Measurements from ENCODE around the genes TP53, CYB5D1 and CHD3.

GRCh38 chr17:7585639-7586229 is 2.1 kb downstream of the MPDU1 start:
- RRBS, result no CpG with 5 or more reads among the region's 5 CpGs

- RRBS, result 98% methylated on average over 8 of the region's 38 CpGs
Observed at GRCh38 chr17:7588526-7589275, 1.2 kb downstream of the SOX15 start.

DNA sequence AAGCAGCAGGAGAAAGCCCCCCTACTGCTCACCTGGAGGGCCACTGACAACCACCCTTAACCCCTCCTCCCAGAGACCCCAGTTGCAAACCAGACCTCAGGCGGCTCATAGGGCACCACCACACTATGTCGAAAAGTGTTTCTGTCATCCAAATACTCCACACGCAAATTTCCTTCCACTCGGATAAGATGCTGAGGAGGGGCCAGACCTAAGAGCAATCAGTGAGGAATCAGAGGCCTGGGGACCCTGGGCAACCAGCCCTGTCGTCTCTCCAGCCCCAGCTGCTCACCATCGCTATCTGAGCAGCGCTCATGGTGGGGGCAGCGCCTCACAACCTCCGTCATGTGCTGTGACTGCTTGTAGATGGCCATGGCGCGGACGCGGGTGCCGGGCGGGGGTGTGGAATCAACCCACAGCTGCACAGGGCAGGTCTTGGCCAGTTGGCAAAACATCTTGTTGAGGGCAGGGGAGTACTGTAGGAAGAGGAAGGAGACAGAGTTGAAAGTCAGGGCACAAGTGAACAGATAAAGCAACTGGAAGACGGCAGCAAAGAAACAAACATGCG is 12.4 kb downstream of the TP53 start:
- RRBS, result no CpG with 5 or more reads among the region's 17 CpGs

- RRBS, result 10% methylated on average over 2 of the region's 24 CpGs
Observed at GRCh38 chr17:7686362-7687037, 790 bp downstream of the TP53 start.

DNA sequence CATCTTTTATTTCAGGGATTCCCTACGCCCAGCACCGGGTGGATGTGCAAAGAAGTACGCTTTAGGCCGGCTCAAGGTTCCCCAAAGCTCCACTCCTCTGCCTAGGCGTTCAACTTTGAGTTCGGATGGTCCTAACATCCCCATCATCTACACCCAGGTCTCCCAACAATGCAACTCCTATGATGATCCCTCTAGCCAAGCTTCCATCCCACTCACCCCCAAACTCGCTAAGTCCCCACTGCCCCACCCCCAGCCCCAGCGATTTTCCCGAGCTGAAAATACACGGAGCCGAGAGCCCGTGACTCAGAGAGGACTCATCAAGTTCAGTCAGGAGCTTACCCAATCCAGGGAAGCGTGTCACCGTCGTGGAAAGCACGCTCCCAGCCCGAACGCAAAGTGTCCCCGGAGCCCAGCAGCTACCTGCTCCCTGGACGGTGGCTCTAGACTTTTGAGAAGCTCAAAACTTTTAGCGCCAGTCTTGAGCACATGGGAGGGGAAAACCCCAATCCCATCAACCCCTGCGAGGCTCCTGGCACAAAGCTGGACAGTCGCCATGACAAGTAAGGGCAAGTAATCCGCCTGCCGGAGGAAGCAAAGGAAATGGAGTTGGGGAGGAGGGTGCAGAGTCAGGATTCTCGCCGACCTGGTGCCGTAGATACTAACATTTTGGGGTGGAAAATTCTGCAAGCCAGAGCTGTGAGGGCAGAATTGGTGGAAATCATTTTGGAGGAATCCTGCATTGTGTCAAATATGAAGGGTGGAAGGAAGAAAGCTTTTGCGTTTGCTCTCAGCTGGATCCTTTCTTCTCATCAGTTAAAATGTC is at the start of gene TP53:
Gene TP53, minus strand, starts transcription at position 453 of the 823 bp plus-strand sequence.
- RRBS, result no CpG with 5 or more reads among the region's 29 CpGs

DNA sequence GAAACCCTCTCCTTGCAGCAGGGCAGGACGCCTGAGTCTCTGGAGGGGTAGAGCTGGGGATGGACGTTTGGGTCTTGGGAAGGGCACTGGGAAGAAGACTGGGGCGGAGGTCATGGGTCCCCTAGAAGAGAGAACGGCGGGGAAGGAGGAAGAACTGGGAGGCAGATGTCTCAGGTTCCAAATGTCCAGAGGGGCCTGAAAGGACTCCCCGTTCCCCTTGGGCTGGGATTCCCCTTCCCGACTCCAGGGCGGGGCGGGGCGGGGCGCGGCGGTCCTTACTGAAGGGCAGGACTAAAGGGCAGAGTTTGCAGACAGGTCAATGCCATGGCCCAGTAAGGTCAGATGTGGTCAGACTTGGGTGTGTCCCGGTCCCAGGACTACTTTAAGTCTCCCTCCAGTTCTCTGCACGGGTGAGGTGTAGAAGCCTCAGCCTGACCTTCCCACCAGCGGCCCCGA is 396 bp downstream of the KDM6B start:
- RRBS, result no CpG with 5 or more reads among the region's 17 CpGs

- RRBS, result no CpG with 5 or more reads among the region's 33 CpGs
Observed at GRCh38 chr17:7834841-7835281, 844 bp downstream of the KDM6B start.

GRCh38 chr17:7857815-7858155 is at the start of gene CYB5D1:
Gene CYB5D1 (plus strand): TSS chr17:7858003.
- RRBS, result under 1% methylated on average over 11 of the region's 27 CpGs

- RRBS, result 3% methylated on average over 12 of the region's 42 CpGs
Observed at GRCh38 chr17:7885998-7887083, 2.2 kb upstream of the CHD3 start.

GRCh38 chr17:7888595-7888974 is at the start of gene CHD3:
Gene CHD3 (plus strand): TSS chr17:7888789.
- RRBS, result no CpG with 5 or more reads among the region's 9 CpGs

DNA sequence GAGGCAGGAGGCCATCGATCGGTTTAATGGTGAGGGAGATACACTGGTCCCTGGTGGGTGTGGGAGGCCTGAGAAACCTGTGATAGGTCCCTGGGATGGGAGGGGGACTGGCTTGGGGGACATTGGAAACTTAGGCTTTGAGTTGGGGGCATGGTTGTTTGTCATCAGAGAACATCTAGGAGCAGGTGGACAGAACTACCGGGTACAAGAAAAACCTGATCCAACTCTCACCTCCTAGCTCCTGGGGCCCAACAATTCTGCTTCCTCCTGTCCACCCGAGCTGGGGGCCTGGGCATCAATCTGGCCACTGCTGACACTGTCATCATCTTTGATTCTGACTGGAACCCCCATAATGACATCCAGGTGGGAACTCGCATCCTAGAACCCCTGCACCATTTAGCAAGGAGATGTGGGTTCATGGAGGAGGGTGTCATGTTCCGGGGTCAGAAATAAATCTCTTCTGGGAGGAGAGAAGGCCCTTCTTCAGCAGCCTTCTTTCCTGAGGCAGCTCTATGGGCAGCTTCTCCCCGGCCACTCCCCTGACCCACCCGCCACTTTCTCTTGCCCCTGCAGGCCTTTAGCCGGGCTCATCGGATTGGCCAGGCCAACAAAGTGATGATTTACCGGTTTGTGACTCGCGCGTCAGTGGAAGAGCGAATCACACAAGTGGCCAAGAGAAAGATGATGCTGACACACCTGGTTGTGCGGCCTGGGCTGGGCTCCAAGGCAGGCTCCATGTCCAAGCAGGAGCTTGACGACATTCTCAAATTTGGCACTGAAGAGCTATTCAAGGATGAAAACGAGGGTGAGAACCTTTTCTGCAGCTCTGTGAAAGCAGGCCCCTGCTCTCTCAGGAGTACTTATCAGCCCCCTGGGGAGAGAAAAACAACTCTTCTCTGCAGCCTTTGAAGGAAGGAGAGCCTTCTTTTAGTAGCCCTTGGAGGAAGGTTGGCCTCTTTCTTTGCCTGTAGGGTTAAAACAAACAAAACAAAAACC is 13.1 kb downstream of the RNF227 start:
- RRBS, result 96% methylated on average over 3 of the region's 18 CpGs

DNA sequence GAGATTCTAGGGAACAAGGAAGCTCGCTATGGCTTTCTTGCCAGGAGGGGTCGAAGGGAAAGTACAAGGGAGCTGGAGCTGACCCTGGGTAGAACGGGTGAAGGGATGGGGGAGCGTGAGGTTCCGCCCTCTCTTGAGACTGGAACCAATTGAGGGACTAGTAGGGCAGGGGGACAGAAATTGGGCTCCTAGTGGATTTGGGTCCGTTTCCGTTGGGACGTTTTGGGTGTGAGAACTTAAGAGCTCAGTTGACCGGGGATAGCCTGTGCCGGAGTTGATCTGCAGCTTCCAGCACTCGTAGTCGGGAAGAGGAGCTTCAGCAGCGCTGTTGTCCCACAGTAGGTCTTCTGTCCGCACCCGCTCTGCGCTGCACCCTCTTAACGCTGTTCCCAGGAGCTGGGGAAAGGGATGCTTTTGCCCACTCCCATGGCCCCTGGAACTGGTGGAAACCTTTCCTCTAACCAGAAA is 491 bp downstream of the CNTROB start:
- RRBS, result no CpG with 5 or more reads among the region's 17 CpGs

- RRBS, result no CpG with 5 or more reads among the region's 5 CpGs
Observed at GRCh38 chr17:7936653-7937032, 4.6 kb downstream of the CNTROB start.

- RRBS, result no CpG with 5 or more reads among the region's 1 CpG
Observed at GRCh38 chr17:8016999-8017266, 14.5 kb downstream of the GUCY2D start.

GRCh38 chr17:8039241-8039889 is 506 bp downstream of the ALOX15B start:
- RRBS, result 96% methylated on average over 7 of the region's 28 CpGs

- RRBS, result no CpG with 5 or more reads among the region's 19 CpGs
Observed at GRCh38 chr17:8055918-8057004, 17.4 kb downstream of the ALOX15B start.

- RRBS, result no CpG with 5 or more reads among the region's 18 CpGs
Observed at GRCh38 chr17:8119008-8119482, 731 bp upstream of the ALOXE3 start.

DNA sequence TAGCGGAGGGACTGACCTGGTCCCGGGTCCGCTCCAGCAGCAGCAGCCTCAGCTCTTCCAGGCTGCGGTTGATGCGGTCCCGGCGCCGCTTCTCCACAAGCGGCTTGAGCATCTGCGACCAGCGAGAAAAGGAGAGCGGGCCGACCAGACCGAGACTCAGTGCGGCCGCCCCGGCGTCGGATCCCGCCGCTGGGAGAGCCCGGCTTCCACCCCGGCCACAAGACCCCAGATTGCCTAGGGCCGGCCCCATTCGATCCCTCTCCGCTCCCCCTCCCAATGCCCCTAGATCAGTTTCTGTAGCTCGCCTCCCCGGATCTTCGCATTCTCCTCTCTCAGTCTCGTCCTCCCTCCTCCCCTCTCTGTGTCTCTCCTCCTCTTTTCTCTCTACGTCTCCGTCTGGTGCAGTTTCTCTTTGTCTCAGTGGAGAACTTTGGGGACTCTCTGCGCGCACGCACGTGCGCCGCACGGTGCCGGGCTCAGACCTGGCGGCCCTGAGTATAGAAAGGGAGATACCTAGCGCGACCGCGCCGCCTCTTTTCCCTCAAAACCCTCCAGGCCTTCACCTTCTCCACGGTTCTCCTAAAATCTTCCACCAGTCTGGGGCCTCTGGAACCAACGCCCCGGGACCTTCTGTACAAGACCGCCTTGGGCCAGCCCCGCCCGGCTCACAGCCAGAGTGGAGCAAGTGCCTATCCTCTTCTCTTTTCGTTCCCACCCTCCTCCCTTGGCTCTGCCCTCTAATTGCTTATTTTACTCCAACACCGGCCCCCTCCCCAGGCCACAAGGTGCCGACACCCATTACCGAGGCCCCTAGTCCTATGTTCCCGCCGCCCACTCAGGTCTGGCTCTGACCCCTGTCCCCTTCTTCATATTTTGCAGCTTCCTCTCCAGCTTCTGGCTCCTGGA is 638 bp downstream of the HES7 start:
- RRBS, result 3% methylated on average over 19 of the region's 58 CpGs

DNA sequence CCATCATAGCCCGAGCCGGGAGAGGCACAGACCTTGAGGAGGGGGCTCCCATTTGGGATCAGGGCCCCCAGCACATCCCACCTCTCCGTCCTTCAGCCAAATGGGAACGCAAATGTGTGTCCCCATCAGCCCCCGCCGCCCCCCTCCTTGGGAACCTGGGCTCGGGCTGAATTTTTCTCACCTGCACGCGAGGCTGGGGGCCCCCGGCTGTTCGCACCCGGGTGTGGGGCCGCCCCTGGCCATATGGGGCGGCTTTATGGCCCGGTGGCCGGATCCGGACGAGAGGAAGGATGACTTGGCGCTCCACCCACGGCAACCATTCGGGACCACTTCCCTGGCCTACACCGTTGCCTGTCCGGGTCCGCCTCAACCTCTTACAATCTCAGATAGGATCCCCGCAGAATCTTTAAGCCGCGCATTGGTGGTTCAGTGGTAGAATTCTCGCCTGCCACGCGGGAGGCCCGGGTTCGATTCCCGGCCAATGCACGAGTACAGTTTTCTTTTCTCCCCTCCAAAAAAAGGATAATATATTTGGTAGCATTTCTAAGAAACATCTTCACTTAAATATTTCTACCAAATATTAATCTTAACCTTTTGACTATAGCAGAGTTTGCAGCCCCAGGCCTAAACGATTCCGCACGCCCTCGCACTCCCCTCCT is 1.6 kb upstream of the HES7 start:
- RRBS, result 2% methylated on average over 10 of the region's 38 CpGs

DNA sequence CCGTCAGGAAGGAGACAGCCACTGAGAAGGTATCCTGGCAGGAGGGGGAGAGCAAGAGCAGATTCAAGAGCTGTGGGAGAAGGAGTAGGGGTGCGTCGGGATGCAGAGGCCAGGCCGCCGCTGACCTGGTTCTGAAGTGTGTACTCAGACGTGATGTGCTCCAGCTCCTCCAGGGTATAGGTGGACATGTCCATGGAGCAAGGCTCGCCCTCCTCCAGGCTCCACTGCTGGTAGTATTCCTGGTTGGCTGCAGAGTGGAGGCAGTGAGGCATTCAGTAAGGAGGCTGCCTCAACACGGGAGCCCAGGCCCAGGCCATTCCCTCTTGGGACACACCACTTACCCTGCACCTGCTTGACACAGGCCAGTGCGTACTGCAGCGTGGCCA is 2.6 kb downstream of the PER1 start:
- RRBS, result no CpG with 5 or more reads among the region's 10 CpGs

Data from NB4 (cell line).